SJCRH30 (cell line): ENCODE data around the genes UPK3BL2 and RELN.

DNA sequence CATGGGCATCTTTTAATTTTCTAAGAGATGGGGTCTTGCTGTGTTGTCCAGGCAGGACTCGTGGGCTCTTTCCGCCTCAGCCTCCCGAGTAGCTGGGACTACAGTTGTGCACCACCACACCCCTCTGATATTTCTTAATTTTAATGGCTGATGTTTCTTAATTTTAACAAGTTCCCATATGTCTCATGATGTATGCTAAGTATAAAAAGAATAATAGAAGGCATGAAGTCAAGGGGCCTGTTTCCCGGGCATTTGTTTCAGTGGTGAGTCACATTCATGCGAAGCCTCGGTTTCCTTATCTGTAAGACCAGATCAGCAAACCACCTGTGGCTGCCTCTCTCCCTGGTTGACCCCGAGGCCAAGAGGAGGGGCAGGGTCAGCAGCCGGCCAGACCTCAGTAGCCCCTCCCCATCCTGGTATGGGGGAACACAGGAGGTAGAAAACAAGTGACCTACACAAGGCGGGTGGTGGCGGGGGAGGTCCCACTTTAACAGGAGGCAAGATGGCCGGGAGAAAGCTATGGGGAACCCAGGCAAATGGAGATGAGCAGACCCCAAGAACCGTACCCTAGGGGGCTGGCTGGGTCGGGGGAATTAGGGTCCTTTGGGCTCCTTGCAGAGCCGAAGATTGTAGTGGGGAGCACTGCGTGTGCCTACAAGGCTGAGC is 85.5 kb downstream of the CUX1 start:
- RAMPAGE, long total RNA = no peak

DNA sequence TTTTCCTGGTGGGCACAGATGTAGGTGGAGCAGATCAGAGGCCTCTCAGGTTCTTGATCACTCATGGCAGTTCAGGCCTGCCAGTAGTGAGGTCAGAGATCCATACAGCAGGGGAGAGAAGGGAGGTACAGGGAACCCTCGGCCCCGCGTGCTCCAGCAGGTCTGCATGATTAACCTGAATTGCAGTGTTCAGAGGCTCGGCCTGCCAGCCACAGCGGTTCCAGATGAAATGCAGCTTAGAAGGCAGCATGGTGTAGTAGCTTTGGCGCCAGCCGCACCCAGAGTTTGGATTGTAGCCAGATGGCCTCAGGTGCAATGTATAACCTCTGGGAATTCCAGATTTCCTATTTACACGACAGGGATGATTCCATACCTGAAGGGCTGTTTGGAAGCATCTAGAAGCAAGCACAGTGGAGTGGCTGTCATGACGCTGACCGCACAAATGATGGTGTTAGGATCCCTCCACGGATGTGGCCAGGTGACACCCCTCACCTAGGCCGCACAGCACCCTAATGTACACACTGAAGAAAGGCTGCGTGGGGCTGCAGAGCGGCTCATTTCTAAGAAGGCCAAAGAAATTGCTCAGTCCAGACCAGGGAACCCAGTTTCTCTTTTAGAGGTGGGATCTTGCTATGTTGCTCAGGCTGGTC is 191.6 kb downstream of the CUX1 start:
- RAMPAGE, long total RNA = no peak

- RAMPAGE, long total RNA = no peak
Measured at GRCh38 chr7:102415528-102416201, 17.7 kb upstream of the ORAI2 start.

GRCh38 chr7:102426207-102426999 is 7.0 kb upstream of the ORAI2 start:
- RAMPAGE, long total RNA = no peak

DNA sequence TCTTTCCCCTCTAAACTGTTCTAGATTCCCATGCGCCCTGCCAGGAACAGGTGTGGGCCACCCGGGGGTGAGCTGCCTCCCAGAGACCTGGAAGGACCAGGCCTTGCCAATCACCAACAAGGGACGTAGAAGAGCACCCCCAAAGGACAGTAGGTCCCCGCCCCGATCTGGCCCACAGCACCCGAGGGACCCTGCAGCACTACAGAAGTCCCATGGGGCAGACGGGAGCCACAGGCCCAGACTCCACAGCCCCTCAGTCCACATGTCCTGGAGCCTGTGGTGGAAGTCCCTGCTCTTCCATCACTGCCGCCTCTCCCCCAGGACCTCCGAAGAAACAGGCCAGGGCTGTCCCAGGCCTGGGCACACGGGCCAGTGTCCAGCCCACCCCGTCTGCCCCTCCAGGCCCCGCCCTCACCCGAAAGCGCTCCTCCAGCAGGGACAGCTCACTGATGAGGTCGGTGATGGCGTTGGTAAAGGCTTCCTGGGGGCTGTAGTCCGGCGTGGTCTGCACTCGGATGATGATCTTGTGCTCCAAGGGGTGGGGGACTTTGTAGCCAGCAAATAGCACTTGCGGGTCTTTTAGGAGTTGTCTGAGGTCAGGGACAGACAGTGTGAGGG is 4.7 kb downstream of the POLR2J start:
- RAMPAGE, long total RNA = no peak

- RAMPAGE, long total RNA = no peak
Measured at GRCh38 chr7:102543374-102543756, at the start of gene UPK3BL2. TSS of gene UPK3BL2 (minus strand) at chr7:102543696.

DNA sequence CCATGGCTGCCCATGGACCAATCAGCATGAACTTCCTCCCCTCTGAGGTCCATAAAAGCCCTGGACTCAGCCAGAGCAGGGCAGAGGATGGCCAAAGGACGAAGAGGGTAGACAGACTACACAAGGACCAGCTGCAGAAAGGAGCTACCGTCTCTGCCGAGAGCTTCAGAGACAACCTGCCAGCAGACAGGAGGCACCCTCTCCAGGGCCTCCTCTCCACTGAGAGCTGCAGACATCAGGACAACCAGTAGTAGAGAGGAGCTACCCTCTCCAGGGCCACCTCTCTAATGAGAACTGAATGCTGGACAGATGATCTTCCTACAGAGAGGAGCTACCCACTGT is 4.3 kb upstream of the FAM185A start:
- RAMPAGE, long total RNA = no peak

GRCh38 chr7:102988704-102989833 is 76.3 kb downstream of the LRRC17 start:
- RAMPAGE, long total RNA = no peak

GRCh38 chr7:103073783-103074430 is 1.0 kb upstream of the ARMC10 start:
- RAMPAGE, long total RNA = no peak

DNA sequence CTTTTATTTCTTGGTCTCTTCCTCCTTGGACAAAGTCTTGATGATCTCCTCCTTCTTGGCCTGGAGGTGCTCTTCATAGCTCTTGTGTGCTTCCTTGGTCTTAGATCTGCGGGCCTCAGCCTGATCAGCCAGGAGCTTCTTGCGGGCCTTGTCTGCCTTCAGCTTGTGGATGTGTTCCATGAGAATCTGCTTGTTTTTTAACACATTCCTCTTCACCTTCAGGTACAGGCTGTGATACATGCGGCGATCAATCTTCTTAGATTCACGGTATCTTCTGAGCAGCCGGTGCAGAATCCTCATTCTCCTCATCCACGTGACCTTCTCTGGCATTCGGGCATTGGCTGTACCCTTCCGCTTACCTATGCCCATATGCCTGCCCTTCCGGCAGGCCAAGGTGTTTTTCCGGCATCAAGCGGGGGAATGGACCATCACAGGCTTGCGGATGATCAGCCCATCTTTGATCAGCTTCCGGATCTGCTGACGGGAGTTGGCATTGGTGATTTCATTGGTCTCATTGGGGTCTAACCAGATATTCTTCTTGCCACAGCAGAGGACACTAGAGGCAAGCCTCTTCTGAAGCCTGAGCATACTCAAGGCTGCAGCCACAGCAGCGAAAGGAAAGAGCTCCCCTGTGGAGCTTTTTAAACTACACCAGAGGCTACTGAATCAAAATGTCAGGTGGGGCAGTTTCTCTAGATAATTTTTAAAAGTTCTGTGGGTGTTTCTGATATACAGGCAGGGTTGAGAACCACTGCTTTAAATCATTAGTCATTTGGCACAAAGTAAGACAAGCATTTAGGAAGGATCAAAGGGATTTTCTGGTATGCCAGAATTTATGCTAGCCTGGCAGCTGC is 7.3 kb downstream of the NAPEPLD start:
- RAMPAGE, long total RNA = no peak

DNA sequence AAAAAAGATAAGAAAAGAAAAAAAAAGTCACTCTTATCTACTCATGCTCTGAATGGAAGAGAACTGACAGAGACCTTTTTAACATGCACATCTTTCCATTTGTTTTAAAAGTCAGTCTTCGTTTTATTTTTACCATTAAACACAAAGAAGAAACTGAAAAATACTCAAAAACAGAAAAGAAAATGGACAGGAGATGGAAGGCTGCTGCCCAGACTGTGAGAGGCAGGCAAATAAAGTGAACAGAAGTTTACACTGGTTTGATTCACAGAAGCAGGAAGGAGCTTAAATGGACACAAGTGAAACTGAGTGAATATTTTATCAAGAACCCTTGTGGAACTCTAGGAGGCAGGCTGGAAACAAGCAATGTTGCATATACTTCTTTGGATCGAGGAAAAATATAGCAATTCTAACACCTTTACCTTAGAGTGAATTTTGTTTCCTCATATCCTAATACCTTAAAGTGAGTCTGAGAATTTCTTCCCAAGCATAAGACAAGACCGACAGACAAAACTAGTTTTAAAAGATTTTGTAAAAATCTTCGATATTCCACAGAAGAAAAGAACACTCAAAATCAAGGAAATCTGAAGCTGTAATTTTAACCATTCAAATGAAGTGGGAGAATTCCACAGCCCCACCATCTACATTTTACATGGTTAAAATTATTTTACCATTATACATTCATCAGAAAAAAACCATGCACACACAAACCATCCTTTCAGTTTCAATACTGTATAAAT is 32.2 kb downstream of the PSMC2 start:
- RAMPAGE, long total RNA = no peak

DNA sequence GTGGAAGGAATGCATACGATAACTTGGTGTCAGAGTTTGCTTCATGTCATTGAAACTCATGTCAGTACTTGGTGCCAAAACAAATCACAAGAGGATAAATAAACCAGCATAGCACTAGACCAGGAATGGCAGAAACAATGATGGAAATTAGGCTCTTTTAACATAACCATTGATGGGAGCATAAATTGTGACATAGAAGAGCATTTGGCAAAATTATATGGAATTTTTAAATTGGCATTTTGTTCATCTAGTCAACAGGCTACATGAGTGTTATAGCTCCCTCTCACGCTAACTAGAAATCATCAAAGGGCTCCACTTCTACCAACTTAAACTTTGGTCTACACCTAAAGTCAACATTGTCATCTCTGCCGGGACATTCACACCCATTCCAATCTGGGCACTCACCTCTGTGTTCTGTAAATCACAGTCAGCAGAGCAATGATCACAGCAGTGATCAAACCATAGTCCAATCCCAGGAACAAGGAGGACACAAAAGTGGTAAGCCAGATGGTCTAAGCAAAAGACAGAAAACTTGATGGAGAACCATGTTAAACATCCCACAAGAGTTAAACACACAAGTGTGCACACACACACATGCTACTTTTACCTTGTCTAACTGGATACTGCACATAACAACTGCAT is 41.3 kb downstream of the PSMC2 start:
- RAMPAGE, long total RNA = no peak

GRCh38 chr7:103989471-103990369 is at the start of gene RELN:
TSS of gene RELN (minus strand) at chr7:103989658.
- RAMPAGE, long total RNA = no peak

- RAMPAGE, long total RNA = no peak
Measured at GRCh38 chr7:104985716-104986529, 28.1 kb upstream of the KMT2E start.

GRCh38 chr7:105003305-105004443 is 10.3 kb upstream of the KMT2E start:
- RAMPAGE, long total RNA = no peak

DNA sequence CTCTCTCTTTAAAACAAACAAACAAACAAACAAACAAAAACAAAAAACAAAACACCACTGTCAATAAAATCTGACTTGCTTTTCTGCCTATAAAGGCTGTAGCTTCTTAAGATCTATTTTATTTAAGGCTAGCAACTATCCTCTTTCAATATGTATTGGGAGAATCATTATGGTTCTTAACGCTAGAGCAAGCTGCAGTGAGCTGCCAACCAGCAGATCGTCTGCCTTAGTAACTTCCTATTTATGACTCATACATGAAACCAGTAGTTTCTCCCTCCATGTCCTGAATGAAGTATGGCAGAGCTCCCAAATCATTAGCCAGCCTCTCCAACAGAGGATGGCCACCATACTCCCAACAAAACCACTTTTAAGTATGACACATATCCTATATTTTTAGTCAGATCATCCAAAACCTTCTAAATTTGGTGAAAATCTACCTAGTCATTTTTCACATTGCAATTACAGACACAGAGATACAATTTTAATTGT is 163.5 kb downstream of the SRPK2 start:
- RAMPAGE, long total RNA = no peak

DNA sequence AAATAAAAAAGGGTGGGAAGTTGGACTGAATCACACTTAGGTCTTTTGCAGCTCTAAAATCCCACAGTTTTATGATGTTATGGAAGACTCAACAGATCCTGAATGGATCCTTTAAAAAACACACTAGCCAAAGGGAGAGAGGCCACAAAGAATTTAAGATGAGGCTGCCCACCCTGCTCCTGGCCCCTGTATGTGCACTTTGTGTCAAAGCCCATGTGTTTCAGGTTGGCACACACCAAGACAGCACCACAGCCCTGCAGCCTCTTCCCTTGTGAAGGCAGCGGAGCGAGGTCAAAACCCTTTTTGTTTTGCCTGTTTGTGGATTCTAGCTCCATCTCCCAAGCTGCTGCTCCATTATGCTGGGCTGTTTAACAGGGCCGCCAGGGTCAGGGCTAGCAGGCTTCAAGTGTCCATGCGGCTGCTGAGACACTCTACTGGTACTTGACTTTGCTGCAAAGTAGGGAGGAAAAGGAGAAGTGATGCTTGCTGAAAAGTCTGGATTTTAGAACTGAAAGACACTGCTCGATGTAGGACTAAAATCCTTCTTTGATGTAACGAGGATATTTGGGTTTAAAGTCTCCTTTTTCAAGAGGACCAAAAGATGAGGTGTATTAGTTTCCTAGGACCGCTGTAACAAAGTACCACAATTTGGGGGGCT is 142.3 kb upstream of the EFCAB10 start:
- RAMPAGE, long total RNA = no peak

- RAMPAGE, long total RNA = no peak
Measured at GRCh38 chr7:105877715-105878011, 1.3 kb upstream of the ATXN7L1 start.

DNA sequence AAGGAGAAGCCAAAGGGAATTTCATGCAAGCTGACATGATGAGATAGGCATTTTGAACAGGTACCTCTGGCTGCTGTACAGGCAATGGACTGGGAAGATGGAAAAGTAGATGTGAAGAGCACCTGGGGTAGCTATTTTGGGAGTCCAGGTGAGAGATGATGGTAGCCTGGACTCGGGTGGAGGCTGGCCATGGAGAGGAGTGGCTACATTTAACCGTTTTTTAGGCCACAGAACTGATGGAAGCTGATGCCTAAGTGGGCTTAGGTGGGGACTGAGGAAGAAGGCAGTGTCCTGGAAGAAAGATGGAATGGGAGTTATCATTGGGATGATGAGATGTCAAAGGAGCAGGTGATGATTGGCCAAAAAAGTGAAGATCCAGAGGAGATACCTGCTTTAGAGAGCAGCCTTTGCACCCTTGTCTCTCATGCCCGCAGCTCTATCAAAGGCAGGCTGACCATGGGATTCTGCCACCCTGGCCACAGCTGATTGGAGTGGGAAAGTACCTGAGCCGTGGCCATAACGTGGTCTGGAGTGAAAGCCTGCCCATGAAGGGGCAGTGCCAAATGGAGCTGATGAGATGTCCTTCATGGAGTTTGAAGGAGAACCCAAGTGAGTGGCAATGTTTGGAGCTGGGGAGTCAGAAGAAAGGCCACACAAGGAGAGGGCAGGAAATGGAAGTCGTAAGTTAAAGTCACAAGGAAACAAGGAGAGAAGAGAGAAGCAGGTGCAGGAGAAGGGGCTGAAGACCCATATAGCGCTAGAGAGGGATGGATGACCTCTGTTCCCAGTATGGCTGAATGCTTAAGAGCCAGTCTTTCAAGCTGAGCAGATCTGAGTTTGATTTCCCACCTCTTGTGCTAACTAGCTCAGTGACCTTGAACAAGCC is 18.3 kb upstream of the ATXN7L1 start:
- RAMPAGE, long total RNA = no peak

GRCh38 chr7:106022095-106023018 is 59.3 kb downstream of the CDHR3 start:
- RAMPAGE, long total RNA = no peak